ENCODE measurements around the gene ODF2L.

DNA sequence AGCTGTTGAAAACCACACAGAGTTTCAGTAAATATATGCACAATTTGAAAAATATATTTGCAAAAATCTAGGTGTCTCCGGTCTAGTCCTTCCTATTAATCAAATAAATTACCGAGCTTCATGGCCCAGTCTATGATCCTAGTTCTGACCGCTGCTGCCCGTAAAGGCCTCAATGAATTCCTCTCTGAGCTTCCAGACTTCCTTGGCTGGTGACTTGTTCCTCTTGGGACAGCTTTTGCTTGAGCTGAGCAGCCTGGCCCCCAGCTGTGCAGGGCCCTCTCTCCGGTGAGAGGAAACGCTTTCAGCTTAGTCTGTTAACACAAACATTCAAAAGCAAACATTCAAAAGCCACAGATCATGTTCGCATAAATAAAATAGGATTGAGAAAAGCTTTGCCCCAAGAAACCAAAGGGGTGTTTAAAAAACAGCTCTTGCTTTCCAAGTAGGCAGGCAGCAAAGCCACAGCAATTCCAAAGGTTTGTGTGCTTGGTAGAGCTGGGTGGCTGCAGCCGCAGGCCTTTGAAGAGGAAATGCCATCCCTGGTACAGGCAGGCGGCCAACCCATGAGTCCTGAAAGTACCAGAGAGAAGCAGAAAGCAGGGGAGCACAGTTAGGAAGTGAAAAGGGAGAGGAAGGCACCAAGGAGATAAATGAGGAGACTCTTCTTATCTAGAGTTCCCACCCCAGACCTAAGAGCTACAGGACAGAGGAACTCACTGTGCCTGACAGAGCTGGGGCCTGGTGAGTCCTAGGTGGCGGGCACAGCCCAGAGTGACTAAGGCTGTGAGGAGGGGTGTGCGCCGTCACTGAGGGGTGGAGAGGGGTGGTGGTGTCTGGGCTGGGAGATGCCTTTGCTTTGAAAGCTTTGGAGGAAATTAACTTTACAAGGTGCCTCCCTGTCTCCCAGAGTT, 48.3 kb downstream of the CCN1 start:
- CAGE, long polyA plus RNA, result no peak
- RRBS, result no CpG with 5 or more reads among the region's 12 CpGs

GRCh38 chr1:85641758-85642581, 61.4 kb downstream of the CCN1 start:
- CAGE, long polyA plus RNA, result no peak
- RRBS, result no CpG with 5 or more reads among the region's 23 CpGs

DNA sequence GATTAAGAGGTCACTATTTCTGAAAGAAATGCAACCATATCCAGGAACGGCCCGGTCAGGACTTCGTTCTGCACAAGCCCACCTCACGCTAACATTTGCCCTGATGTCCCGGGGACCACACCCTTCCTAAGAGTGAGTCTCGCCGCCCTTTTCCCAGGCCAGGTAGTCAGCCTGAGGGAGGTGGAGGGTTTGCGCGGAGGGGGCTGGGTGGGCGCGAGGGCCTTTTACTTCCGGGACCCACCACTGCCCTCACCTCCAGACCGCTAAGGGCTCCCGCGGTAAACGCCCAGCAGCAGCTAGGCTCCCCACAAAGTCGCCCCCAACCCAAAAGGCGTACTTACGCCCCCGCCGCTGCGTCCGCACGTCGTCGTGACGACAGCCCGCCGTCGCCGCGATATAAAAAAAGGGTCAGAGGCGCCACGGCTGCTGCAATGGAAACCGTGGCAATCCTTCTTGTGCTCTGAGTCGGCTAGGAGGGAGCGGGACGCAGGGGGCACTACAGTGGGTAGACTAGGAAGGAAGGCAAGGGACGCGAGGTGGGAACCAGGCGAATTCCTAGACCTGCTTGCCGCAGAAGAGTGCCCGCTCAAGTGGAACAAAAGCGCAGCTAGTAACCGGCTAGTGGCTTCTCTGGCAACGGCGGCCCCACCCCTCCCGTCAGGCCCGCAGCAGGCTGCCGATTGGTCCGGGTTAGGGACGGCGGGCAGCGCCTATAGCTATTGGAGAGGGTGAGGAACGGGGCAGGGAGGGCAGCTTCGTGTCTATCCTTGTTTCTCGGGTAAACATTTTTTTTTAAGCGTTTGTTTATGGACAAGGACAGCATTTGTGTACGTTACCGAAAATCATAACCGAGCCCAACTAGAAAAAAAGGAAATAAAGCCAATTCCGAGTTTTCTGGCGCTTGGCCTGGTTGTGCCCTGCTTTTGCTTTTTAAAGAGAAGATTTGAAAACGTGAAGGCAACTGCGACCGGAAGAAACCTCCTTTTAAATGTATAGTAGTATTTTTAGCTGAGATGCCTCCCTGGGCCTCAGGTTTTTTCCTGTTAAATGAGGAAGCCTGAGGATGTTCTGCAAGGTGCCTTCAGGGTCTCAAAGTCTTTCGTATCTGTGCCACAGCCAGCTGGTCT, at the start of gene ODF2L:
ODF2L (minus strand) TSS at position 632 of the 1,127 bp plus-strand sequence.
- CAGE, long polyA plus RNA, result no peak
- RRBS, result 3% methylated on average over 11 of the region's 67 CpGs

GRCh38 chr1:86523279-86523634, 23.6 kb upstream of the CLCA4 start:
- CAGE, long polyA plus RNA, result no peak
- RRBS, result no CpG with 5 or more reads among the region's 9 CpGs

- CAGE, long polyA plus RNA, result no peak
- RRBS, result no CpG with 5 or more reads among the region's 4 CpGs
Measured at GRCh38 chr1:86648123-86648749, 56.1 kb upstream of the SH3GLB1 start.

DNA sequence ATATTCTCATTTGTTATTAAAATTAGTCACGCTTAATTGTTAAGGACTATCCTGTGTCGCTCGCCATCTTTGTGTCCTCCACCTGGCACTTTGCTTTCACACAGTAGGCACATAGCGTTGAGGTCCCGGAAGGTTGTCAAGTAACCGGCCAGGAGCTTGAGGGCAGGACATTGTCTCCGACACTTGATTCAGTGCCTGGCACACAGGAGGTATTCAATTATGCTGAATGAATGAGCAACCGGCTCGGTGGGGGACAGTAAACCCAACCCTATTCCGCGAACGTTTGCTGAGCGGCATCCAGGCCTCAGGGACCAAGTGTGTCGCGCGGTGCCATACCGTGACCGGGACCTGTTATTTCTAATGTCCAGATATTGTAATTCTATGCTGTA, 428 bp upstream of the SH3GLB1 start:
- CAGE, long polyA plus RNA, result no peak
- RRBS, result 2% methylated on average over 9 of the region's 18 CpGs

GRCh38 chr1:87328419-87328600, 370 bp upstream of the LMO4 start:
- CAGE, long polyA plus RNA, result no peak
- RRBS, result 2% methylated on average over 17 of the region's 23 CpGs

- CAGE, long polyA plus RNA, result no peak
- RRBS, result 1% methylated on average over 30 of the region's 64 CpGs
Measured at GRCh38 chr1:87335002-87335776, 6.5 kb downstream of the LMO4 start.

GRCh38 chr1:87346159-87346677, 17.5 kb downstream of the LMO4 start:
- CAGE, long polyA plus RNA, result no peak
- RRBS, result no CpG with 5 or more reads among the region's 7 CpGs

- CAGE, long polyA plus RNA, result no peak
- RRBS, result no CpG with 5 or more reads among the region's 5 CpGs
Measured at GRCh38 chr1:87826574-87827000, 497.9 kb downstream of the LMO4 start.

DNA sequence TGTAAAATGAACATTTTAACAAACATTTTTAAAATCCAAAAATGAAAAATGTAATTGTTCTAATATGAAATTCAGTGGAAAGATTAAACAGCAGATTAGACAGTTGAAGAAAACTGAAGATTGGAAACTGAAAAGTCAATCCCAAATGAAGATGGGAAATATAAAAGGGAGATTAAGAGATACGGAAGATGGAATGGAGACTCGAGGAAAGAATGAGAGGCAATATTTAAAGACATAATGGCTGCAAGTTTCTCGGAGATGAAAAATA, 53.8 kb downstream of the GTF2B start:
- CAGE, long polyA plus RNA, result no peak
- RRBS, result no CpG with 5 or more reads among the region's 3 CpGs

DNA sequence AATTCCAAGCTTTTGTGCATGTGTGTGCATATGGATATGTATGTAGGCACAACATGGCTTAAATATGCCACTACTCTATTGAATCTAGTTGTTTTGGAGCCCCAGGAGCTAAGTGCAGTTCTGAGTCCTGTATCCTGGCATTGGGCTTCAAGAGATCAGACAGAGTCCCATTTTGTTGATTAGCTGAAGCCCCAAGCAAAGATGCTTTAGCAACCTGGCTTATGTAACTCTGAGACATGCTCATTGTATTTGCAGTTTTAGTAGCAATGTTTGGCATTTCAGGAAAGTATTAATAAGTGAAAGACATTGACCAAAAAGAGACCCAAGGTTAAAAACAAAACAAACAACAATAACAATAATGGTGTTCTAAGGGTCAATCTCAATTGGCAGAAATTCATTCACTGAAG, 18.4 kb upstream of the GTF2B start:
- CAGE, long polyA plus RNA, result no peak

DNA sequence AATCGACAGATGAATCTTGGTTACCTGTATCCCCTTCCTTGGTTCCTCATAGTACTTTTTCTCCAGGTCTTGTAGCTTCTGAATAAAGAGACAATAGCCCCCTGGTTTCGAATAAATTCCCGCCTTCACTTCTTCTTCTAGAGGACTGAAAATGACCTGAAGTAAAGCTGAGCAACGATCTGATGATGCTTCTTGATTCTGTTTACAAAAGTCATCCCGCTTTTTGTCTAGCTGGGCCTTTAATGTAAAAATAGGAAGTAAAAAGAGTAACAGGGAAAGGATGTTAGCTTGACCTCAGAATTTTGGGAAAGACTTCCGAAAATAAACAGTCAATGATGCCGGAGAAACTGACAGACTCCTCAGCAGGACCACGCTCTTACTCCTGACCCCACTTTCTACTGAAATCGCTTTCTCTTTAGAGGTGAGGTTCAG, 11.8 kb downstream of the GBP3 start:
- CAGE, long polyA plus RNA, result no peak
- RRBS, result no CpG with 5 or more reads among the region's 9 CpGs

- CAGE, long polyA plus RNA, result no peak
- RRBS, result no CpG with 5 or more reads among the region's 1 CpG
Measured at GRCh38 chr1:89023072-89023574, 457 bp upstream of the GBP3 start.

DNA sequence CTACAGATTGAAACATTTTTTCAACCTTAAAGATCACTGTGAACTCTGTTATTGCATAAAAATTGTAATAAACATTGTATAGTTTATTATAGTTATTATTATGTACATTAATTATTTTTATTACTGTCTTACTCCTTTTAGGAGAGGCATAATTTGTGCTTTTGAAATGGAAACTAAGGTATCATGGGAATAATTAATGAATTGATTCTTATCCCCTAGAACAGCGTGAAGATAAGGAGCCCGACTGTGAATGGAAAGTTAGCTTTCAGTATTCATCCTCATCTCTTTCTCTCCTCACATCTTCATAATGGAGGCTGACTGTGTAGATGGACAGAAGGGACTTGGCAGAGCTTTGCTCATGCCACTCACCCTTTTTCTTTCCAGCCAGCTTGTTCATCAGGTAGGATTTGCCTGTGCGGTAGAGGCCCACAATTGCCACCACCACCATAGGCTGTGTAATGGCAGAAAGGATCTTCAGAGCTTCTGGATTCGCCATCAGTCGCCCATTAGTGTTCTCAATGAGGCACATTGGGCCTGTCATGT, 2.3 kb downstream of the GBP1 start:
- CAGE, long polyA plus RNA, result no peak
- RRBS, result no CpG with 5 or more reads among the region's 5 CpGs

DNA sequence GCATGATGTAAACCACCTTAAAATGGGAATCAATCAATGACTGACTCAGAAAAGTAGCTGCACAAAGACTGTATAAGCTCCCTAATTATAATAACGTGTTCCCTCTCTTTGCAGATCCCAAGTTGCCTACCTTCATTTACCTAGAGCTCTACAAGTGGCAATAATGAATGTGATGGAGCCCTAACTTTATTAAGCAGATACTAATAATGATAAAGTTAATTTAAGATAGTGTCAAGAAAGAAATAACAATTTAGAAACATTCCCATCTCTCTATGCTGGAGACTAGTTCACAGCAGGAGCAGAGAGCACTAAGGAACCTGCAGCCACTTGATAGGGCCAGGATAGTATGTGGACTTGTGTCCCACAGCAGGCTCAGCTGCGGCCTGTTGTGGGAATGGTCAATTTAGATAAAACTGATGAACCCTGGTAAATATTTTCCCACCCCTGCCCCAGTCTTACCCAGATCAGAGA, 475 bp downstream of the GBP2 start:
- CAGE, long polyA plus RNA, result no peak
- RRBS, result no CpG with 5 or more reads among the region's 2 CpGs

GRCh38 chr1:89286548-89287420, 14.1 kb upstream of the GBP5 start:
- CAGE, long polyA plus RNA, result no peak
- RRBS, result no CpG with 5 or more reads among the region's 3 CpGs

DNA sequence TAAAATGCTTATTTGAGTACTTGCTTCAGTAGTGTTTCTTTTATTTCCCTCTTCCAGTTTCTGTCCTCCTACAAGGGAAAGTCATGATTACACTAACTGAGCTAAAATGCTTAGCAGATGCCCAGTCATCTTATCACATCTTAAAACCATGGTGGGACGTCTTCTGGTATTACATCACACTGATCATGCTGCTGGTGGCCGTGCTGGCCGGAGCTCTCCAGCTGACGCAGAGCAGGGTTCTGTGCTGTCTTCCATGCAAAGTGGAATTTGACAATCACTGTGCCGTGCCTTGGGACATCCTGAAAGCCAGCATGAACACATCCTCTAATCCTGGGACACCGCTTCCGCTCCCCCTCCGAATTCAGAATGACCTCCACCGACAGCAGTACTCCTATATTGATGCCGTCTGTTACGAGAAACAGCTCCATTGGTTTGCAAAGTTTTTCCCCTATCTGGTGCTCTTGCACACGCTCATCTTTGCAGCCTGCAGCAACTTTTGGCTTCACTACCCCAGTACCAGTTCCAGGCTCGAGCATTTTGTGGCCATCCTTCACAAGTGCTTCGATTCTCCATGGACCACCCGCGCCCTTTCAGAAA, 50.3 kb upstream of the LRRC8C start:
- CAGE, long polyA plus RNA, result no peak
- RRBS, result no CpG with 5 or more reads among the region's 16 CpGs

DNA sequence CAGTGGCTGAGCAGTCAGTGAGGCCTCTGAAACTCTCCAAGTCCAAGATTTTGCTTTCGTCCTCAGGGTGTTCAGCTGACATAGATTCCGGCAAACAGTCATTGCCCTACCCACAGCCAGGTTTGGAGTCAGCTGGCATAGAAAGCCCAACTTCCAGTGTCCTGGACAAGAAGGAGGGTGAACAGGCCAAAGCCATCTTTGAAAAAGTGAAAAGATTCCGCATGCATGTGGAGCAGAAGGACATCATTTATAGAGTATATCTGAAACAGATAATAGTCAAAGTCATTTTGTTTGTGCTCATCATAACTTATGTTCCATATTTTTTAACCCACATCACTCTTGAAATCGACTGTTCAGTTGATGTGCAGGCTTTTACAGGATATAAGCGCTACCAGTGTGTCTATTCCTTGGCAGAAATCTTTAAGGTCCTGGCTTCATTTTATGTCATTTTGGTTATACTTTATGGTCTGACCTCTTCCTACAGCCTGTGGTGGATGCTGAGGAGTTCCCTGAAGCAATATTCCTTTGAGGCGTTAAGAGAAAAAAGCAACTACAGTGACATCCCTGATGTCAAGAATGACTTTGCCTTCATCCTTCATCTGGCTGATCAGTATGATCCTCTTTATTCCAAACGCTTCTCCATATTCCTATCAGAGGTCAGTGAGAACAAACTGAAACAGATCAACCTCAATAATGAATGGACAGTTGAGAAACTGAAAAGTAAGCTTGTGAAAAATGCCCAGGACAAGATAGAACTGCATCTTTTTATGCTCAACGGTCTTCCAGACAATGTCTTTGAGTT, 49.6 kb upstream of the LRRC8C start:
- CAGE, long polyA plus RNA, result no peak
- RRBS, result no CpG with 5 or more reads among the region's 8 CpGs

DNA sequence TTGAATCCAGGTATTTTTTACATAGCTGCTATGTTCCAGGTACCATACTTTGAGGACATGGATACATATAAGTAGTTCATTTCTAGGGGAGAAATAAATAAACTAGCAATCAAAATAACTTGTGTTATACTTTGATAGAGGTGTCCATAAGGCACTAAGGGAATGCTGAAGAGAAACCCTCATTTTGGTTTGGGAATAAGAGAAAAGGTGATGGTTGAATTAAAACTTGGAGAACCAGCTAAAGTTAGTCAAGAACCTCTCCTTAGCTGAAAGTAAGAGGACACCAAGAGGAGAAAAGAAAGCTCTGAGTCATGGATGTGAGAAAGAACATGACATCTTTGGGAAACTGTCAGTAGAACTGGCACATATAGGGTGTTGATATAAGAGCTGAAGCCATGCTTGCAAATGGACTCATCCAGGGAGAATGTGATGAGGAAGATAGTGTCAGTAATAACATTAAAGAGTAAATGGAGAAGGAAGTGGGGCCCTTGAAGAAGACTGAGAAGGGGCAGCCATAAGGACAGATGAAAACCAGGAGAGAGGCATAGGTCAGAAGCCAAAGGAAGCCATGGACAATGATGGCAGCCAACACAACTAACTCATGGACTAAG, 54.3 kb downstream of the LRRC8C start:
- CAGE, long polyA plus RNA, result no peak